Endodermal cell (in vitro differentiated cells): ENCODE results near the gene HDAC8.

GRCh38 chrX:72337921-72338442, 32.3 kb upstream of the CITED1 start:
- PRO-cap, result no peak

- PRO-cap, result no peak
Measured at GRCh38 chrX:72430945-72431761, 125.4 kb upstream of the CITED1 start.

DNA sequence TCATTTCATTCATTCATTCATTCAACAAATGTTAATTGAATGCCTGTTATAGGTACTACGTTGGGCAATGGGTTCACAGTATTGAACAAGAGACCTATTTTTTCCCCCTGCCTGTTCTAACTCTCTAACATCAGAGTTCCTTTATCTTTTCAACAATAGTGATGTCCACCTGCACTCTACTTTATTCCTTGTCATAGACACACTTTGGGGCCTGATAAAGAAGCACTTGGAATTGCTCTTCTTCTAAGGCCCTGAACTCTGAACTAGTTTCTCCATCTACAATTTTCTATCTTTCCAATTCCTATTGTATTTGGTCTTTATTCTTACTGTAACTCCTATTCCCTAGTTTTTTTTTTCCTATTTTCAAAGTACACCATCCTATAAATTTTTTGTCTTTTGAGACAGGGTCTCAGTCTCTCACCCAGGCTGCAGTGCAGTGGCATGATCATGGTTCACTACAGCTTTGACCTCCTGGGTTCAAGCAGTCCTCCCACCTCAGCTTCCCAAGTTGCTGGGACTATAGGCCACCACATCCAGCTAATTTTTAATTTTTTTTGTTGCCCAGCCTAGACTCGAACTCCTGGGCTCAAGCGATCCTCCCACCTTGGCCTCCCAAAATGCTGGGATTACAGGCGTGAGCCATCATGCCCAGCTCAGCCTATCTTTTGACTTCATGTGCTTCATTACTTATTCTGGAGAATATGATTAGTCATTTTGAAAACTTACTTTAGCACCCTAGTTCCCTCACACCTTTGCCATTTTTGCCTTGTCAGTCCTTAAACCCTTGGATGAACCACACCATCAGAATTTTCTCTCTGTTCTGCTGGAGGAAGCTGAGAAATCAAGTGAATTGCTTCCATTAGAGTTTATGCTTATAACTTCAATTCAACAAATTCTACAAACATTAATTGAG, 103.6 kb downstream of the HDAC8 start:
- PRO-cap, result no peak

DNA sequence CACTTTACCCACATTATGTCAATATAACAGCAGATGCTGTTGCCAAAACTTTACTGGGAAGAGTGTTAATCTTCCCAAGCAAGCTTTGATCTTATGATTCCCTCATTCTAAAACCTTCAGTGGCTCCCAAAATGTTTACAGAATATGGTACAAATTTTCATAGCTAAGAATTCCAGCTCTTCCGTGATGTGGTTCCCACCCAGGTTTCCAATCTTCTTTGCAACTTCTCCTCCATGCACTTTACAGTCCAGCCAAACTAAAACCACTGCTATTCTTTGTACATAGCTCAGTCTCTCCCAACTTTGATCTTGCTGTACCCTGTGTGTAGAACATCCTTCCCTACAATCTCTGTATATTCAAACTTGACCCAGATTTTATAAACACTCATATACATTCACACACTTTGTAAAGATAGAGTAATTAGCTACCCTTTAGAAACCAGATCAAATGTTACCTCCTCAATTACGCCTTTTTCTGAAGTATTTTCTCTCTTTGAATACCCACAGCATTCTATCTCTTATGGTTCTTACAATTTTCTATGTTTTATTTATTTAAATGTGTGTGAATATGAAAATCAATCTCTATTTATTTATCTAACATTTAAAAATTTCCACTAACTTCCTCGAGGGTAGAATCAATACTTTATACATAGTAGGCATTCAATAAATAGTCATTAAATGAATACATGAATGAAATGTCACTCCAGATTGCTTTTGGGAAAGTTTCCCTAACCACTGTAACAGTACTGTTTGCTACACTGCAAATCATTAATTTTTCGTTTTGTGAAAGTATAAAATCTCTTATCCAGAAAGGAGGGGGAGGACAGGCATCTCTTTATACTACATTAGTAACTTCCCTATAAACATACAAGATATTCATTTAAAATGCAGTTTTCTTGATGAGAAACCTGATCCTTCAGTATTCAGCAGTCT, 98.7 kb downstream of the HDAC8 start:
- PRO-cap, result no peak

DNA sequence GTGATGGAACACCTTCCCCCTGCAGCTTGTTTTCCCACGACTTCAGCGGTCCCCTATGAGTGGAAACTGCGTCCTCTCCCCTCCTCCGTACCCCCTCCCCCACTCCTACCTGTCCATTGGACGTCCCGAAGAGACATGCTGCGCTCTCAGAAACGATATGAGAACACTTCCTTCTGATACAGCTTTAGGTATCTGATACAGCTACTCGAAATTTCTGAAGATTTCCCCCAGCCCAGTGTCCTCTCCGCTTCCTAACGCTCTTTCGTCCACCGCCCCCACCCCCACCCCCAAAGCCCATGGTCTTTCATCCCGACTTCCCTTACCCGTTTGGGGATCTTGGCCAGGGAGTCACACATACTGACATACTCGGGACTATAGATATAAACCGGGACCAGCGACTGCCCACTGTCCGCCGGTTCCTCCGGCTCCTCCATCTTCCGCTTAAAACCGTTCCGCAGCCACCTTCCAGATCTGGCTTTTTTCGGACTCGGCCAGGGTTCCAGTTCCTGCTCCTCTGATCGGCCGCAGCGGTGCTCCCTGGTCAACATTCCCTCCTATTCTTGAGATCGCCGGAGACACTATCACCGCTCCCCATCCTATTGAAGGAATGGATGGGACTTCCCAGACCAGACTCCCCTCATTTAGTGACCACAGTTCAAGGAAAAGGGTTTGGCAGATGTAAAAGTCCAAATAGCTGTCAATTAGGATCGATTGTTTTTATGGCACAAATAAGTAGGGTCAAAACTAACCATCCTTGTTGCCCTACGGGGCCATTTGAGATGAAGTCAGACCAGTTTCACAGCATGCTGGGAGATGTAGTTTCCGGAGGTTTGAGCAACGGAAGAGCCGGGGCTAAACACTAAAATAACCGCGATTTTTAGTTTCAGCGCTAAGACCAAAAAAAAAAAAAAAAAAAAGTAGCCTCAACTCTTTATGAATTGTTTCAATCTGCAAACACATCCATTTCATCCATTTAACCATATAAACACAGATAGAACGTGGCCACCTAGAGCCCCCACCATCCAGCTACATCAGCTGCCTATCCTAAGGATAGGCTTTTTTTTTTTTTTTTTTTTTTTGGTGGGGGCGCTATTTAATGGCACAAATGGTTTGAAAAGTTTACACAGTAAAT, at the start of gene HDAC8:
Gene HDAC8, minus strand, starts transcription at position 516 of the 1,132 bp plus-strand sequence.
- PRO-cap, result bidirectional peak, plus-strand start at position 517 of the sequence, minus-strand start at position 329 of the sequence

- PRO-cap, result no peak
Measured at GRCh38 chrX:72912749-72913001, 260 bp downstream of the FAM236C start.

DNA sequence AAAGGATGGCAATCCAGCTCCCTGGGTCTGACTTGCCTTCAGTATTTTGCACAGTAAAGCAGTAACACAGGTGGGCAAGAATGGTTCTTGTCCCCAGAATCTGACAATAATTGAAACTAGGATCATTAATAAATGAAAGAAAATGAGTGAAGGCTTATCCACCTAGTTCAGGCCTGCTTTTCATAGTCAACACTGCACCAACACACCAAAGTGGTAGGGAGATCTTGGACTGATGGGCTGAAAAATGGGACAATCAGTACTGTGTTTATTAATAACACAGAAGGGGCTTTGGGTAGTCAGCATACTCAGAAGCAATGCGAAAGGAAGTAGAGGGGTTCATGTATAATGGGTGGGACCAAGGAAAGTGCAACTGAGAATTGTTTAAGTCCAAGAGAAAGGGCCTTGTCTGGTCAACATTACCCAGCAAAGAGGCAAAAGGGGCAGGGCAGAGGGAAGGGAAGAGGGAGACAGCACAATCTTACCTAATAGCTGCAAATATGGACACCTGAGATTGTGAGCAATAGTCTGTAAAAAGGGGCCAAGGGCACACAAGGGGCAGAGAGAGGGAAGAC, 279.5 kb downstream of the CHIC1 start:
- PRO-cap, result no peak

DNA sequence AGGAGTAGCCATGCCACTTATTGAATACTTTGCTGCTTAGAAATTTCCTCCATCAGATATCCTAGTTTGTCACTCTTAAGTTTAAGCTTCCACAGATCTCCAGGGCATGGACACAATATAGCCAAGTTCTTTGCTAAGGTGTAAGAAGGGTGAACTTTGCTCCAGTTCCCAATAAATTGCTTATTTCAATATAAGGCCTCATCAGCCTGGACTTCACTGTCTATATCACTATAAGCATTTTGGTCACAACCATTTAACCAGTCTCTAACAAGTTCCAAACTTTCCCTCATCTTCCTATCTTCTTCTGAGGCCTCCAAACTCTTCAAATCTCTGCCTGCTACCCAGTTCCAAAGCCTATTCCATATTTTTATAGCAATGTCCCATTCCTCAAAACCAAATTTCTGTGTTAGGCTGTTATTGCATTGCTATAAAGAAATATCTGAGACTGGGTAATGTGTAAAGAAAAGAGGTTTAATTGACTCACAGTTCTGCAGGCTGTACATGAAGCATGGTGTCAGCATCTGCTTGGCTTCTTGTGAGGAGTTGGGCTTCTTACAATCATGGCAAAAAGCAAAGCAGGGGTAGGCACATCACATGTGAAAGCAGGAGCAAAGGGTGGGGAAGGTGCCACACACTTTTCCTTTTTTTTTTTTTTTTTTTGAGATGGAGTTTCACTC, 213.3 kb upstream of the ZCCHC13 start:
- PRO-cap, result no peak

- PRO-cap, result no peak
Measured at GRCh38 chrX:74241727-74242386, 62.1 kb upstream of the ZCCHC13 start.

- PRO-cap, result no peak
Measured at GRCh38 chrX:74275258-74275855, 28.6 kb upstream of the ZCCHC13 start.

DNA sequence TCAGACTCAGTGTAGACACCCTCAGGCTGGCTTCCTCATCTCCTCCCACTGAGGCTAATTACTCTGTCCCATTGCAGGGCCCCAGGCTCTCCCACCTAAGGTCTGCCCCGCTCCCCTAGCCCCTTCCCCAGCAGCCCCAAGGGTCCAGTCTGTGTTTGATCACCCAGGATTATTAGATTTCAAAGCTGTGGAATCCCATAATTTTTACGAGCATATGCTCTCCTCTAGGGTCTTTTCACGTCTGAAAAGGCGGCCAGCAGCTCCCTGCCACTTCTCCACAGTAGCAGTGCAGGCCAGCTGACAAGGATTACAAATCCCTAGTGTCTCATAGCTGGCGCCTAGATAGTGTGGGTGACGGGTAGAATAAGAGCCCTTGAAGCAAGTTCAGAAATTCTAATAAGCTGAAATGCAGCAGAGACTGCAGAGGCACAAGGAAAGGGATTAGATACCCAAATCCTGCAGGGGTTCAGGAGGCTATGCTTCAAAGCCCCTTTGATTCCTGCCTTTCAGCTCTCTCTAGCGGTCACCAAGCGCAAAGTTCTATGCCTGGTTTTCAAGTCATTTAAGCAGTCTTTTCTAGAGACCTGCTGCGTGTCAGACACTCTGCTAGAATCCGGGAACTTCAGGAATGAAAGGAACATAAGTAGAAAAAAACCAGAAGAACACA, 79.3 kb downstream of the RLIM start:
- PRO-cap, result no peak

DNA sequence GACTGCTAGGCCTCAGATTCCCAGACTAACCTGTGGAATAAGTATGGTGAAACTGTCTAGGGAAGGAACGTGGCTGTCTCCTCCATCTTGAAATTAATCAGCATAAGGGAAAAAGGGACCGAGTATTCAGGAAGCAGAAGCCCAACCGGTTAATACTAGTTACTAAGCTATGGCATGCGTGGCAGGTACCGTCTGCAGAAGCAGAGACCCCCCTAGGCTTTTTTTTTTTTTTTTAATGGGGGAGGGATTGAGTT, 1.1 kb downstream of the RLIM start:
- PRO-cap, result bidirectional peak, plus-strand start at position 158 of the sequence, minus-strand start at position 99 of the sequence

GRCh38 chrX:75087053-75087365, 69.1 kb downstream of the ABCB7 start:
- PRO-cap, result no peak

GRCh38 chrX:75273289-75273793, 544 bp upstream of the UPRT start:
- PRO-cap, result no peak

DNA sequence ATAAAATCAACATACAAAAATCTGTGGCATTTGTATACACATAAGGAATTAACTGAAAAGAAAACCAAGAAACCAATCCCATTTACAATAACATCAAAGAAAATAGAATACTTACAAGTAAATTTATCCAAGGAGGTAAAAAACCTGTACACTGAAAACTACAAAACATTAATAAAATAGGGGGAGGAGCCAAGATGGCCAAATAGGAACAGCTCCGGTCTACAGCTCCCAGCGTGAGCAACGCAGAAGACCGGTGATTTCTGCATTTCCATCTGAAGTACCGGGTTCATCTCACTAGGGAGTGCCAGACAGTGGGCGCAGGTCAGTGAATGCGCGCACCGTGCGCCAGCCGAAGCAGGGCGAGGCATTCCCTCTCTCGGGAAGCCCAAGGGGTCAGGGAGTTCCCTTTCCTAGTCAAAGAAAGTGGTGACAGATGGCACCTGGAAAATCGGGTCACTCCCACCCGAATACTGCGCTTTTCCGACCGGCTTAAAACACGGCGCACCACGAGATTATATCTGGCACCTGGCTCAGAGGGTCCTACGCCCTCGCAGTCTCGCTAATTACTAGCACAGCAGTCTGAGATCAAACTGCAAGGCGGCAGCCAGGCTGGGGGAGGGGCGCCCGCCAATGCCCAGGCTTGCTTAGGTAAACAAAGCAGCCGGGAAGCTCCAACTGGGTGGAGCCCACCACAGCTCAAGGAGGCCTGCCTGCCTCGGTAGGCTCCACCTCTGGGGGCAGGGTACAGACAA, 401.0 kb upstream of the FGF16 start:
- PRO-cap, result unidirectional peak, plus-strand start at position 294 of the sequence; unidirectional peak, minus-strand start at position 568 of the sequence

- PRO-cap, result no peak
Measured at GRCh38 chrX:77651996-77652513, 134.0 kb downstream of the ATRX start.

DNA sequence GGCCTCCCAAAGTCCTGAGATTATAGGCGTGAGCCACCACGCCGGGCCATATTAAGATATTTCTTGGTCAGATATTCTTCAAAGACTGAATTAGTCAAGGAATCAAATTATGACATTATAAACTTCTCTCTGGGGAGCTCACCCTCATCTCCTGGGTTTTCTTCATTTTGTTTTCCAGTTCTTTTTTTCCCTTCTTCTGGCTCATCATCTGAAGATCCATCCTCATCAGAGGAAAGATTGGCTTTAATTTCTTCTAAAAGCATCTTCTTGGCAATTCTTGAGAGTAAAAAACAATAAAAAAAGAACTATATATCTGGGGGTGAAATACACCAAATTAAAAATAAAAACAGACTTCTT, 121.5 kb downstream of the ATRX start:
- PRO-cap, result no peak

DNA sequence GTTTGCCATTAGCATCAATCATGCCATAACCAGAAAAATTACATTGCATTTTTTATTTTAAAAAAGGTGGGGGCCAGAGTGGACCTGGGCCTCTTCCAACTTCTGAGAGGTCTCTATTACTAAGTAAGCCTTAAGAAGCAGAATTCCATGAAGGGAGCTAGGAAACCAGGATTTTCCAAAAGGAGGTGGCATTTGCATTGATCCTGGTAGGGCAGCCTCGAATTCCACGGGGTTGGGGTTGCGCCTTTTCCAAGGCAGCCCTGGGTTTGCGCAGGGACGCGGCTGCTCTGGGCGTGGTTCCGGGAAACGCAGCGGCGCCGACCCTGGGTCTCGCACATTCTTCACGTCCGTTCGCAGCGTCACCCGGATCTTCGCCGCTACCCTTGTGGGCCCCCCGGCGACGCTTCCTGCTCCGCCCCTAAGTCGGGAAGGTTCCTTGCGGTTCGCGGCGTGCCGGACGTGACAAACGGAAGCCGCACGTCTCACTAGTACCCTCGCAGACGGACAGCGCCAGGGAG, 400 bp upstream of the PGK1 start:
- PRO-cap, result bidirectional peak, plus-strand start outside the sequence, minus-strand start at position 199 of the sequence

- PRO-cap, result no peak
Measured at GRCh38 chrX:78130967-78132118, 8.1 kb downstream of the TAF9B start.

GRCh38 chrX:78653113-78653773, 5.9 kb downstream of the RTL3 start:
- PRO-cap, result no peak